ENCODE data around the gene ANKRD60.

DNA sequence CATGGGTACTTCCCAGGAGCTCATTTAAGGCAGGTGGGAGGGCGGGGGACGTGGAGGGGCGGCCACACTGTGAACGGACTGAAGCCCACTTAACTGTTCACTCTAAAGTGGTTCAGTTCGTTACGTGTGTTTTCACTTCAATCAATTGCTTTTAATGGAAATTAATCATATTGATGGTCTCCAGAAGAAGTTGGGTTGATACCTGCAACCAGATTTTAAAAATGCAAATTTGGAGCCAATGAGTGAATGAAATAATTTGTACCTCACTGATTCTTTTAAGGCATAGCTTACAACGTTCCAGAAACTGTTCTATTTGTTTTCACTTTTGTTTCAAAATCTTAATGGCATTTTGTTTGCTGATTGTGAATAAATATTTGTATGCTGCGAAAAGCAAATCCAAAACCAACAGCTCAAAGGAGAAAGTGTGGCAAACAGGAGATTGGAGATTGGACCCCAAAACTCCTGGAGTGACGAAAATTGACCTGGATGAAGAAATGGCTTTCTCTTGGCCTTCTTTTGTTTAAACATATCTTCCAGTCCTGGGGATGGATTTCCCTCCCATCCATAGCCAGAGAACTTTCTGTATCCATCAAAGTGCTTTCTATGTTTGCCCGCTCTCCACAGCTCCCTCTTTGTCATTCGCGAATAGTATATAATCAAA lies 2.7 kb upstream of the CTCFL start:
- PRO-cap: no peak
- RAMPAGE, long total RNA, 4 experiments: no peak in any of the 4 experiments

GRCh38 chr20:57559903-57560361 lies 978 bp upstream of the PCK1 start:
- PRO-cap: no peak
- RAMPAGE, long total RNA, 4 experiments: no peak in any of the 4 experiments

DNA sequence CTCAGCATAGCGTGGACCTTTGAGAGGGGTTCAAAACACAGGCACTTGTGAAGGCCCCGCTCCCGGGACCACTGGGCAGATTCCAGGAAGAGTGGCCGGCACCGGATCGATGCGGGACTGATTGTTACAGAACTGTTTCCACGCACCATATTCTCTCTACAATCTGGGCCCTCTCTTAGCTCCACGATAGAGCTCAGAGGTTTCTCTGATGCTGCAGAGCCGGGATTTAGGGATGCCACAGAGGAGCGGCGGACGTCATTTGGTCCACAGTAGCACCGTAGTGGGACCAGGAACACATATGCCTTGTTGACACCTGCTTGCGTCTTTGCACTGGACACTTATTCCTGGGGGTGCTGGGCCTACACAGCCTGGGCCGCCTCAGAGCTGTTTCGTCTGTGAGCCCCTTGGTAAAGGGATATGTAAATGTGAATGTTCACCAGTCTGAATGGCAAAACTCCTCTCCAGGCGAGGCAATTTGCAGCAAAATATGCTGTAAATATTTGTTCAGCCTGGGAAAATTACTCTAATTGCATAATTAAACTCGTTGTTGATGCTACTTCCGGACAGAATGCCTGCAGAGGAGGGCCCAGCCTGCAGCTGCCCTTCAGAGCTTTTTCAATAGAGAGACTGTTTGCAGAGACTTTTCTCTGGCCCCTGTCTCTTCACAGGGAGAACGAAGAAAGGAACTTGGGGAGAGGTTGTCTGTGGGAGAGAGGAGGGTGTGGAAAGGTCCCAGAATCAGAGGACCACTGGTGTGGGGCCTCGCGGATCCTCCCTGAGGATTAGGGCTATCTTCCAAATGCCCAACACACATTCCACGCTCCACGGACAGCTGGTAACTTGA lies 9.4 kb downstream of the PCK1 start:
- PRO-cap: no peak
- RAMPAGE, long total RNA, 4 experiments: no peak in any of the 4 experiments

- PRO-cap: no peak
- RAMPAGE, long total RNA, 4 experiments: no peak in any of the 4 experiments
These were observed 20.8 kb downstream of the PCK1 start for GRCh38 chr20:57581630-57582218.

DNA sequence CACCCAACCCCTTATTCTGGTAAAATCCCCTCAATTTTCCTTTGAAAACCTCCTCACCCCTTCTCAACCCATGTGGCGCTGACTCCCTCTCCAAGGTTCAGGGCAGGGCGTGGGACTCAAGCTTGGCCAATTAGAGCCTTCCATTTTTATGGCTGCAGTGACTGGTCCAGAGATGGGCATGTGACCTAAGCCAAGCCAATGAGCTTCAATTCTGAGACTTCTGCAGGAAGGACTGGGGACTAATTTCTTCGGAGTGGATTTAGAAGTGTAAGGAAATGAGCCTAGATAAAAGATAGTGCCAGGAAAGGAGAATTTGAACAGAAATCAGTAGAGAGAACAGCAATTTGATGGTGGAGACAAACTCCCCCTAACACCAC lies 10.0 kb upstream of the ZBP1 start:
- PRO-cap: no peak
- RAMPAGE, long total RNA, 4 experiments: no peak in any of the 4 experiments

GRCh38 chr20:57714440-57714903 lies 4.7 kb upstream of the PMEPA1 start:
- PRO-cap: bidirectional peak, plus-strand start at chr20:57714617, minus-strand start at chr20:57714562
- RAMPAGE, long total RNA, 4 experiments: no peak in any of the 4 experiments

DNA sequence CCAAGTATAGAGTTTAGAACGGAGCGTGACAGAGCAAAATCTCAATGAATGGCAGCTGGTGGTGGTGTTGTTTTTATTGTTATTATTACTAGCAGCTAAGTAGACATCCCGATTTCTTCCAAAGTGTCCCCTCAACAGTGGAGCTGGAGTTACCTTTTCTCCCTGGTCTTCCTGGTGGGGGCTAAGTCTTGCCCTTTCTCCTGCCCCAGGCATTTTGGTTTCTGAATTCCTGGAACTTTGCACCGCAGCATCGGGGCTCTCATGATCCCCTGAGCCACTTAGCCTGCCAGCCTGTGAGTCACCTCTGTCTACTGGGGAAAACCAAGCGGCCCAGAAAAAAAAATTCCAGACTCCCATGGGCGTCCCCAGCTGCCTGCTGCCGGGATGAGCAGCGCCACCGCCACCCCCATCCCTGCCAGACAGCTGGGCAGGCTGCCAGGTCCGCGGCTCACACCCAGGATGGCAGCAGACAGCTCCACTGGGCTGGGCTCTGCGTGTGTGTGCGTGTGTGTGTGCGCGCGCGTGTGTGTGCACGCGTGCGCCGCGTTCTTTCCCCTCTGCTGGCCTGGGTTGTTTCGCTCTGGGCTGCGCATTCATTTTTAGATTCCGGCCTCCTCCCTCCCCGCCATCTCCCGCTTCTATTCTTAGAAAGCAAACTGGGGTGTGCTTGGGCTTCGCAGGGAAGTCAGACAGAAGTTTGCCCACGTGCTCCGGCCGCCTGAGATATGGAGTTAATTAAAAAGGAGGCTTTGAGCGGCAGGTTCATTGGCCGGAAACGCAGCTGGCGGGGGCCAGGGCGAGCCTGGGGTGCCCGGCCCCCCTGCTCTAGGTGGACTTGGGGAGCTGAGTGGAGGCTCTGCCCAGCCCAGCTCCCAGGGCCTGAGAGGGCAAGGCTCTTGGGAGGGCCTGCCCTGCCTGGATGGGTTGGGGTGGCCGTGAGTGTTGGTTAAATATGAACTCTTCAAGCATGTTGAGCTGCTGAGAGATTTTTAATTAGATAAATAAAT lies 38.9 kb upstream of the PMEPA1 start:
- PRO-cap: bidirectional peak, plus-strand start at position 590 of the sequence, minus-strand start at position 567 of the sequence
- RAMPAGE, long total RNA, 4 experiments: no peak in any of the 4 experiments

DNA sequence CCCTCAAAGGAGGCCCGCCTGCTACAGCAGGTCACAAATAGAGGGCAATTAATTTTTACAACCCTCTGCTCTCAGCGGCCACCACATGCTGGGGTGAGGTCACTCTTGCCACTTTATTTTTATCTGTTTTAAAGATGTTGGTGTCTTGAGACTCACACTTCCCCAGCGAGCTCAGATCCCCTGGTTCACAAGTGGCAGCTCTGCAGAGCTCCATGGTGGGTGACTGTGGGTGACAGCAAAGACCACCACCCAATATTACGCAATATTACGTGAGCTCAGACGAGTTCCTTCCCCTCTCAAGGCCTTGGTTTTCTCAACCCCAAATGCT lies 193.1 kb upstream of the C20orf85 start:
- PRO-cap: no peak
- RAMPAGE, long total RNA, 4 experiments: no peak in any of the 4 experiments

GRCh38 chr20:57959025-57959436 lies 191.7 kb upstream of the C20orf85 start:
- PRO-cap: no peak
- RAMPAGE, long total RNA, 4 experiments: no peak in any of the 4 experiments

GRCh38 chr20:58017208-58018481 lies 133.1 kb upstream of the C20orf85 start:
- PRO-cap: no peak
- RAMPAGE, long total RNA, 4 experiments: no peak in any of the 4 experiments

DNA sequence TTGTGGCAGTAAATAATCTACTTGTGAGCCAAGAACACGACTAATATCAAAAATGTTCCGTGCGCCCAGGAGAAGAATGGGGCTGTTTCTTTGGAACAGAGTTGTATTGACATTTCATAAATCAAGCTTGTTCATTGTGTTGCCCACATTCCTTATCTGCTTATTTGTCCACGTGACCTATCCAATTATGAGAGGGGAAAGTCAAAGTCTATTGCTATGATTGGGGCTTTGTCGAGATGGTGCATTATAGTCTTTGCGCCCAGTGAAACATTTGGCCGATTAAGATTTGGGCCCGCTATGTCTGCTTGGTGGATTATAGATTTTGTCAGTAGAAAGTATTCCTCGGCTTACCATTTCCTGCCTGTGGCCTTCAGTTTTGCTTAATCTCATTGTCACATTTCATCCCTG lies 65.6 kb upstream of the C20orf85 start:
- PRO-cap: no peak
- RAMPAGE, long total RNA, 4 experiments: no peak in any of the 4 experiments

- PRO-cap: no peak
- RAMPAGE, long total RNA, 4 experiments: no peak in any of the 4 experiments
These were observed 53.0 kb upstream of the C20orf85 start for GRCh38 chr20:58097716-58098112.

- PRO-cap: no peak
- RAMPAGE, long total RNA, 4 experiments: no peak in any of the 4 experiments
These were observed 24.2 kb downstream of the C20orf85 start for GRCh38 chr20:58174709-58175577.

- PRO-cap: no peak
- RAMPAGE, long total RNA, 4 experiments: no peak in any of the 4 experiments
These were observed 32.1 kb downstream of the C20orf85 start for GRCh38 chr20:58182747-58183235.

DNA sequence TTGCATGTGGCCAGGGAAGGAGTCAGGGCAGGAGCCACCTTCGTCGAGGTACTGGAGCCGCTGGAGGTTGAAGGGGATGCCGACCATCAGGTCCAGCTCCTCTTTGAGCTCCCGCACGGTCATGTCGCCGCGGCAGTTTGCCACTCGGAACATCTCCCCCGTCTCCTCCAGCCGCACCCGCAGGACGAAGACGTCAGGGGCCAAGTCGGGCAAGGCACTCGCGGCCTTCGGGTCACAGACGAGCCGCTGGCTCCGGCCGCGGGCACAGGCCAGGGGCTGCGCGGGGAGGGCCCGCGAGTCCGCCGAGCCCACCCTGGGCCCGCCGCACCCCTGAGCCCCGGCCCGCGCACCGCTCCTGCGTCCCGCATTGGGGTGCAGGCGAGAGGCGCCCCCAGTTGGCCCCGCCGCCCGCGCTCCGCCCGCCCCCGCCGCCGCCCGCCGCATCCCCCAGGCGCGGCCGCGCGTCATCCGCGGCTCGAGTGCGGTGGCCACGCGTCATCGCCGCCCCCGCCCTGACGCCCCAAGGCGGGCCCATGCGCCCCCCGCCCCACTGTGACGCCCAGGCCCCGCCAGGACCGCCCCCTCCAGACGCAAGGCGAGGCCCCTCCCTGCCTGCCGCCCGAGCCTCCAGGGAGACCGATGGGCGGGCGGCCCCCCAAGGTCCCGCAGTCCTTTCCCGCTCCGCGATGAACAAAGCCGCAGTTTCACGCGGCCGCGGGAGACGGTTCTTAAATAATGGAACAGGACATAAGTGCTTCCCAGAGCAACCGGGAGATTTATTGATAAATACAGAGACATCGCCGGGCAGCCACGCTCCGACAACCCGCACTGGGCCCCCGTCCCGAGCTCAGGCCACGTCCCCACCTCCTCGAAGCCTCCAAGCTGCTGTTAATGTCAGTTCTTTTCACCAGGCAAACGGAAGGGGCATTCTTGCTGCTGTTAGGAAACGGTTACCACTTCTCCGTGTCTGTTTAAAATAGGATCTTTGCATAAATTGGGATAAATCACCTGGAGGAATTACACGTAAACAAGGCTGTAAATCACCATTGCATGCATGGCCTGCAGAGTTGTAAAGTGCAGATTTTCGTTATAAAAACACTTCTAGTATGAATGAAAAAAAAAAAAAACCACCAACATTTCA lies at the start of gene ANKRD60:
TSS of gene ANKRD60 (minus strand) at position 468 of the 1,141 bp plus-strand sequence.
- PRO-cap: no peak
- RAMPAGE, long total RNA, 4 experiments: no peak in any of the 4 experiments

- PRO-cap: no peak
- RAMPAGE, long total RNA, 4 experiments: start-site peak on the minus strand in 1 of 4 experiments, at chr20:58232852-58232912 at its widest, 6 reads per replicate
These were observed 4.2 kb upstream of the ANKRD60 start for GRCh38 chr20:58232561-58233170.

DNA sequence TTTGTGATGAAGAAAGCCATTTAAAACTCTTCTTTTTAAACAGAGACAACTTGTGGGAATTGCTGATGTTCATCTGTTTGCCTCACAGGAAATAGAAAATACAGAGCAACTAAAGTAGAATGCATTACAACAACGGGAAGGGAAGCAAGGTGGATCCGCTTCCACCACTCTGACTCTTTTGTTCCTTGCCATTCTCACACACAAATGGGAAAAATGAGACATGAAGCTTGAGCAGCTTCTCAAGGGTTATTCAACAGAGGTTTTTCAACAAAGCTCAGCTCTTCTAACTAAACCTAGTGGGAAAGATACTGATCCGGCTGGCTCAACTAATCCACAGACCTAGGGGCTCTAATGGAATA lies 6.2 kb upstream of the RAB22A start:
- PRO-cap: no peak
- RAMPAGE, long total RNA, 4 experiments: no peak in any of the 4 experiments

DNA sequence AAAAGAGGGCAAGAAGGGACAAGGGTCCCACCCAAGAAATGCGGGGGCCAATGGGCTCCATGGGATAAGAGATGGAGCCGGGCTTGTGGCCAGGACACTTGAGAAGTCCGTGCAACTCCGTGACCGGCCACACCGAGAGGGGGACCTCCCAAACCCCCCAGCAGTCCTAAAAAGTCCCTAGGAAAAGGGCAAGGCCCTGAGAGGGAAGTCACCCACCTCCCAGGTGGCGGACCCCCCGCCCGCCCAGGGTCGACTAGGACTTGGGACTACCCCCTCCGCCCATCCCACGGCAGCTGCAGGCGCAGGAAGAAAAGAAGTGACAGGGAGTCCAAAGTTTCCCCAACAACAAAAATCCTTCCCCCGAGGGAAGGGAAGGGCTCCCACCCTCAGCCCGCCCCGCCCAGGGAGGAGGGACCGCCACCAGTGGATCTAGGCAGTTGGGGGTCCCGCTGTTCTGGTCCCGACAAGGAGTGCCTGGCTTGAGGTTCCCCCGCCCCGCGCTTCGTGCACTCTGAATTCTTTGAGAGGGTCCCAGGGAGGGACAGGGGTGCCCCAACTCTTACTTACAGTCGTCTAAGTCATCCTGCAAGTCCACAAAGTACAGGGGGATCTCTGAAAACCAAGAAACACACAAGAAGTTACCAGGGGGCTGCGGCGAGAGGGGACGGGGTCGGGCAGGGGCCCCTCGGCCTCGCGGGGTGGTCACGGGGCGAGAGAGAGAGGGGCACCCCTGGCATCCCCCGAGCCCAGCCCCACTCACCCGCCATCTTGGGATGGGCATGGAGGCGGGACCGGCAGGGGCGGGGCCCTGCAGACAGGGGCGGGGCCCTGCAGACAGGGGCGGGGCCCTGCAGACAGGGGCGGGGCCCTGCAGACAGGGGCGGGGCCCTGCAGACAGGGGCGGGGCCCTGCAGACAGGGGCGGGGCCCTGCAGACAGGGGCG lies 585 bp upstream of the RAB22A start:
- PRO-cap: bidirectional peak, plus-strand start outside the sequence, minus-strand start at position 770 of the sequence
- RAMPAGE, long total RNA, 4 experiments: start-site peak on the minus strand in 3 of 4 experiments, centred at positions 781 to 787 of the sequence, 51 to 66 reads per replicate

GRCh38 chr20:58390705-58391441 lies 1.8 kb downstream of the VAPB start:
- PRO-cap: no peak
- RAMPAGE, long total RNA, 4 experiments: no peak in any of the 4 experiments

DNA sequence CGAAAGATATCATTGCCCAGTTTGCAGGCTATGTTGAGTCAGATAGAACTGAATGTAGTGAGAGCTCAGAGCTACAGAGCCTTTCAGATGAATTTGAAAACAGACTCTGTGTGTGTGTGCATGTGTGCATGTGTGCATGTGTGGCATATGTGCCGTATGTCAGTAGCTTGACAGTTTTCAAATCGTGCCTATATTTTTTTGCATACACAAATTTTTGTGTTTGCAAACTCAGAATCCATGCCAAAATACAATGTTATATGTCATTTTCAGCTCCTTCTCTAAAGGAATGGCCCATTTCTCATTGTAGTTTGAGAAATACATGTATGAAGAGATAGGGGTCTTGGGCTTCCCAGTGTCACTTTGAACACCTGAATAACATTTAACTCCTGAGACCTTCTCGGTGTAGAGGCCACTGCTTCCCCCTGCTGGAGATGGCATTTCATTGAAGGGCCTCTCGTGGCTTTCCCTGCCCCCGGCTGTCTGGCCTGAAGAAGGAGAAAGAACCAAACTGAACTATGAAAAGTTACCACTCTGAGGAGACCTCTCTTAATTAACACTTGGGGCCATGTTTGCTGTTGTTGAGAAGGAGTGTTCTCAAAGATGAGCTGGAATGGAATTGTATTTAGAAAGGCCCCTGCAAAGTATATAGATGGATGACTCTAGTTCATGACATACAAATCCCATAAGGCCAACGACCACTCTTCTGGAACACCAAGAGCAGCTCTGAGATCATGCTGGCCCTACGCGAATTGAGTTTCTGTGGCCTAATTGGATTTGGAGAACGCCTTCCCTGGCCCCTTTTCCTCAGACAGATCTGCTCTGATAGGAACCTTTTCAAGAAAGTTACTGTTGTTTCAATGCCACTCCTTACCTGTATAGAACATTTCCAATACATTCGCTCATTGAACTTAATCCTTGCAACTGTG lies 58.8 kb downstream of the VAPB start:
- PRO-cap: no peak
- RAMPAGE, long total RNA, 4 experiments: no peak in any of the 4 experiments

All from sigmoid colon (tissue), 4 donors.